Frontal cortex (tissue), 2 donors: ENCODE measurements around a stretch of chr5.

DNA sequence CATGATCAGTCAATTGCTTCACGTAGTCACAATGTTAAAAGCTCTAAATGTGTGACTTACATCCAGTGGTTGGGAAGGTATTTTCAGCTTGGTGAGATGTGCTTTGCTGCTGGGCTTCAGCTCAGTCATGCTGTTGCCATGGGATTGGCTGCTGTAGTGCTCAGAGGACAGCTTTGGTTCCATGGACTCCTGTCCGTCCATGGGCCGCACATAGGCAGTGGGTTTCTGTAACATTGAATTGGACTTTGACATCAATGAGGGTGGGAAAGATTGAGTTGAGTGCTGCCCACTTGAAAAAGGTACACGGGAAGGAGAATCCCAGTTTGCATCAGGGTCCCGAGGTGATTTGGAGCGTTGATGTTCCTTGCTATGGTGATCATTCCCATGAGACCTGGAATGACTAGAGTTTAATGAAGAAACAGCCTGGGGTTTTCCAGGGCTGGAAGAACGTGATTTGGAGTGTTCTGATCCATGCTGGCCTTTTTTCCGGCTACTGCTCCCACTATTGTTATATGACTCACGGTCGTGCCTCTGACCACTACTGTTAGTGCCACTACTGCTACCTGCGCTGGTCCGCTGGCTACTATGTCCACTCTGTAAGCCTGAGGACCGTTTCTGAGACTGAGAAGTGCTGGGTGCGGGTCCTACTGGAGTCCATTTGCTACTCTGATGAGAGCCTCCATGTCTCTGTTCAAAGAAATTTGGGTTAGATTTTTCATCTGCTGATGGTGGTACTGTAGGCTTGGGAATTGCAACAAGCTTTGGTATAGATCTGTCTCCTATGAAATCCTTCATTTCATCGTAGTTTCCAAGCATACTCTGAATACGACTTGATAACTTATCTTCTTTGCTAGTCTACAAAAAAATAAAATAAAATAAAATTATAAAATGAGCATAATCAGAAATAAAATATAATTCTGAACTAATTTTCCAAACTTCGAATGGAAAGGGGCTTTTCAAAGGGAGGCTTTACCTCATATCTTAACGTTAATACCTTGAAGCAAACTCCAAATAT lies 29.0 kb downstream of the AFF4 start:
- RAMPAGE, long total RNA = no peak

DNA sequence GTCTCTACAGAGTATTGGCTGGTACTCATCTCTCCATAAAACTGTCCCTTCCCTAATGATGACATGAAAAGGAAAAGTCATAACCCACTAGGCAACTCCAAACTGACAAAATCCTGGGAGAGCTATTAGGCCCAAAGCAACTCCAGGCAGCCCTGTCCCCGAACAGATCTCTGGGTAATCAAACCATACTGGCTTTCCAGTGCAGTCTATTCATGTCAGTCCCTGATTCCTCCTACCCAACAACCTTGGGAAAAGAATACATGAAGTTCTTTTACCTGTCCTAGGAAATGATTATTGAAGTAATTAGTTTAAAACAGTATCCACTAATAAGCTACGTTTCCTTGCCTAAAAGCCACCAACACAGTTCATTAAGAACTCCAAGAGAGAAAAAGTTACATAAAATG lies 4.7 kb downstream of the AFF4 start:
- RAMPAGE, long total RNA = no peak

- RAMPAGE, long total RNA = no peak
Measured at GRCh38 chr5:133043670-133044038, 8.2 kb upstream of the HSPA4 start.

DNA sequence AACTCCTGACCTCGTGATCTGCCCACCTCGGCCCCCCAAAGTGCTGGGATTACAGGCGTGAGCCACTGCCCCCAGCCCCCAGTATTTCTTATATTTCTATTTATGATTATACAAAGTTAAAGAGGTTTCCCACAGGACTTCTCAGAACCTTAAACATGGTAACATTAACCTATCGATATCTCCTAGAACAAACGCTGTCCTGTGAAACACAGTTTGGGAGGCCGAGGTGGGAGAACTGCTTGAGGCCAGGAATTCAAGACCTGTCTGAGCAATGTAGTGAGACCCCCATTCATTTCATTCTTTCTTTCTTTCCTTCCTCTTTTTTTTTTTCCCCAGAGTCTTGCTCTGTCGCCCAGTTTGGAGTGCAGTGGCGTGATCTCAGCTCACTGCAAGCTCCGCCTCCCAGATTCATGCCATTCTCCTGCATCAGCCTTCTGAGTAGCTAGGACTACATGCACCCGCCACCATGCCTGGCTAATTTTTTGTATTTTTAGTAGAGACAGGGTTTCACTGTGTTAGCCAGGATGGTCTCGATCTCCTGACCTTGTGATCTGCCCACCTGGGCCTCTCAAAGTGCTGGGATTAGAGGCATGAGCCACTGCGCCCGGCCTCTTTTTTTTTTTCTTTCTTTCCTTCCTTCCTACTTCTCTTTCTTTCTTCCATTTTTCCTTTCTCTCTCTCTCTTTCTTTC lies 5.2 kb upstream of the HSPA4 start:
- RAMPAGE, long total RNA = no peak

- RAMPAGE, long total RNA = no peak
Measured at GRCh38 chr5:133096899-133097347, 45.1 kb downstream of the HSPA4 start.

DNA sequence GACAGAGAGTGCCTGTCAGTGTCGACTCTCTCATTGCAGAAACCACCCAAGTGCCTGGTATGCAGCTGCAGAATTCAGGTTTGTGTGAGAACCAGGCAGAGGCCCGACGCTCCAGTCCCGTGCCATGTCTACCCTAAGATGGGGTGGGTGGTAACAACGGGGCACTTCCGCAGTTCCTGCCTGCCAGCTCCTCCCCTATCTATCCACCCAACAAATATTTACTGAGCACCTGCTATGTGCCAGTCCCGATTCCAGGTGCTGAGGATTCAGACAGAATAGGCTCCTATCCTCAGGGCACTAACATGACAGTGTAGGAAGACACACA lies 206.7 kb downstream of the FSTL4 start:
- RAMPAGE, long total RNA = no peak

DNA sequence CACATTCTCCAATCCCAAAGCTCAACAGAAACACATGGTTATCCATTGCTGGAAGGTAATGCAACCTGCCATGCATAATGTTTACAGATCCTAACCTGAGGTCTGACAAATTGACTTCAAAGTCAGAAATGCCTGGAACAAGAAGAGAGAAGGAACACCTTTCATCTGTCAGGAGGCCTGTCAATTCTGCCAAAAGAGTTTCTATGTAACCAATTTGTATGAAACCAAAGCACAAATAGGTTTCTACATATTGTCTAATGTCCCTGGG lies 204.9 kb downstream of the FSTL4 start:
- RAMPAGE, long total RNA = no peak

GRCh38 chr5:133817898-133818368 lies 150.5 kb downstream of the C5orf15 start:
- RAMPAGE, long total RNA = no peak

GRCh38 chr5:133869258-133869847 lies 99.1 kb downstream of the C5orf15 start:
- RAMPAGE, long total RNA = no peak

DNA sequence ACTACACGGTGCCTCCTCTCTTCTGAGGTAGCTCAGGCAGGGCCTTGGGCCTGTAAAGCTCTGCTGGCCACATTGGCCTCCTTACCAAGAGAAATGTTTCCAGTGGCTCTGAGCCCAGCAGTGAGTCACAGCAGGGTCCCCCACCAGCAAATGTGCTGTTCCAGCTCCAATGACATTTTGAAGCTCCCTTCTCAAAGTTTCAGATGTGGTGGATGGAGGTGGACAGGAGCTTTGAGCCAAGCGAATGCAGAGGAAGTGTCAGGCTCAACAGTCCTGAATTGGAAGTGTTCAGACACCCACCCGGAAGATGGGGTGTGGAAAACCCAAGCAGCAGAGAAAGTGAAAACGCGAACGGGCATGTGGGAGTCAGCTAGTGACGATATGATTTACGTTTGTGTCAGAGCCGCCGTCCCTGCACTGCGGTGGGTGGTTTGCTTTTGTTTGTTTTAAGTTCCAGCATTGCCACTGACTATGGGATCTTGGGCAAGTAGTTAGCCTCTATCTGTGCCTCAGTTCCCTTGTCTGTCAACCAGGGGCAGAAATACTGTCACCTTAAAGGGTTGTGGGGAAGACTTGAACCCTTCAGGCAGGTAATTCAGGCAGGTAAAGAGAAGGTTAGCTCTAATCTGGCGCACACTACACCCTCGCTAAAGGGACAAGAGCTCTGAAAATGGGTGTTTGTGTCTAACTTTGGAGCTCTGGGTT lies 38.2 kb downstream of the C5orf15 start:
- RAMPAGE, long total RNA = no peak

- RAMPAGE, long total RNA = no peak
Measured at GRCh38 chr5:133967451-133968268, 765 bp downstream of the C5orf15 start.

DNA sequence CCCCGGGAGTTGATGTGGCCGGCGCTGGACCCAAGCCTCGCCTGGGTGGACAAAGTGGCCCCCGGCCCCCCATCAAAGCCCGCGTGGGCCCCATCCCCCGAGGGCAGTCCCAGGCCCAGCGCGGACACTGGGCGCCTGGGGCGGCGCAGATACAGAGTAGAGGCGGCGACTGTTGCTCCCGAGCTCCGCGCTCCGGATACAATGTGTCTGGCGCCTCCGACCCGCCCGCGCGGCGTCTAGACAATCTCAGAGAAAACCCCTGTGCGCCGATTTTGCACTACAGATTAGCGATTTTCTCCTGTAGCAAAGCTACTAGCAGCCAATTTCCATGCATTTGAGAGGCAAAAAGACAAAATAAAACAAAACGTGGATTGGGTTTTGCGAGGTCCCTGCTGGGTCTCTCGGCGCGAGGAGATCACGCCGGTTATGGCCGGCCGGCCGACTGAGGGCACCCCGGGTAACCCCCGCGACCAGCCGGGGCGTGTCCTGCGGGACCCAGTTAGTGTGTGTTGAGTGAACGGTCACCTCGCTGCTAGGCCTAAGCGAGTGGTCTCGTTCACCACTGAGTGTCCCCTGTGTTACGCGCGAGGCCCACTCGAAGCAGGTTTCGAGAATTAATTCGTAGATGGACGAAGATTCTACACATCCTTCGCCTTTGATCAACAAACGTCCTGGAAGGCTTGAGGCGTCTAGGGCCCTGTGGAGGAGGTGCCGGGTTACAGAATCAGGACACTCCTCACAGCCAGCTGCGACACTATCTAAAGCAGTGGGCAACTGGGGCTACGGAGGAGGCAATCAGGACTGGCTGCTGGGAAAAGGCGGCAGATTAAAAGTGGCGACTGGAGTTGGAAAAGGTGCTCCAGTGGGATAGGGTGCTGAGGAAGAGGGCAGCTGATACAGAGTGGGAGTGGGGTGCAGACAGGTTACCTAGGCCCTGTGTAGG lies 683 bp upstream of the VDAC1 start:
- RAMPAGE, long total RNA = no peak

DNA sequence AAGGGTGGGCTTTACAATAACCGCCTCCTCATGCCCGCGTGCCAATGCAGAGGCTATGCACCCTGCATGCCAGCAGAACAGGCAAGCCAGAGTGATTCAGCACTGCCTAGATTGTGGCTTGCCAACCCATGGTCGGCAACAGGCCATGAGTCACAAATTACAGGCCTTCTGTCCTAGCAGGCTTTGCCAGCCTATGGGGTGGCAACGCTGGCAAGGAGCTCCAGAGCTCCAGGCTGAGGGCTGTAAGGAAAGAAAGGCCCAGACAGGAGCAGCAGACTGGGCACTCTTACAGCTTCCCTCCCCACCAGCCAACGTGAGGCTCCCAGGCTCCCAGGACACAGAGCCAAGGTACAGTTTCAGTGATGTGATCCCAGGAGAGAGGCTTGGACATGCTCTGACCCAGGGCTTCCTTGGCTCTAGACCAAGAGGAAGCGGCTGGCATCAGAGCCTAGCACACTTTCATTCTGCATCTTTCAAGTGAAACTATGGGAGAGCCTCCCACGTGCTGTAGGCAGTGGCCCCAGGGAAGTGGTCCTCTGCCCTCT lies 54.2 kb upstream of the VDAC1 start:
- RAMPAGE, long total RNA = no peak

DNA sequence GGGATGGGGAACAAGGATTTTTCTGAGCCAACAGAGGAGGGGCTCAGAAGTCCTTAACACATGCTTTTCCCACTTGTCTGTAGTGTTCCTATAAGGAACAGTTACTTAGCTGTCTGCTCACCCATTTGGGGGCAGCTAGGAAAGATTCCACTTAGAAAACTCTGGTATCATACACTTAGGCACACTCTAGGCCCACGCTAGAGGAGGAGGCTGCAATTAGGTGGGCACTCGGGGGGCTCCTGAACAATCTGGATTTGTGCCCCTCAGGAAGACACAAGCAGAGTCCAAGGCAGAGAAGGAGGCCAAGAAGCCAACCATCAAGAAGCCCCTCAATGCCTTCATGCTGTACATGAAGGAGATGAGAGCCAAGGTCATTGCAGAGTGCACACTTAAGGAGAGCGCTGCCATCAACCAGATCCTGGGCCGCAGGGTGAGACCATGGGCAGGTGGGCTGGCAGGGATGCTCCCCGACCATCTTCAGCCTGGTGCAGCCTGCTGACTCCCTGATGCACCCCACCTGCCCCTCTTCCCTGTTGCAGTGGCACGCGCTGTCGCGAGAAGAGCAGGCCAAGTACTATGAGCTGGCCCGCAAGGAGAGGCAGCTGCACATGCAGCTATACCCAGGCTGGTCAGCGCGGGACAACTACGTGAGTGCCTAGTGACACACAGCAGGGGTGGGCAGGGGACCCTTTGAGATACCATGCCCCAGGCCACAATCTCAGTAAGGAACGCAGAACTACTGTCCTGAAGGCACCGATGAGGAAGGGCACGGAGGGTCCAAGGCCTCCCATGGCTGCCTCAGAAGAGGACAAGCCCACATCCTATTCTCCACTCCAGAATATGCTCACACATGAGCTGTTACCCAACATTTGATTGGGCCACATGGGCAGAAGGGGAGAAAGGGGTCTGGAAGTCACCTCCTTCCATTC lies 28.2 kb downstream of the TCF7 start:
- RAMPAGE, long total RNA = no peak

DNA sequence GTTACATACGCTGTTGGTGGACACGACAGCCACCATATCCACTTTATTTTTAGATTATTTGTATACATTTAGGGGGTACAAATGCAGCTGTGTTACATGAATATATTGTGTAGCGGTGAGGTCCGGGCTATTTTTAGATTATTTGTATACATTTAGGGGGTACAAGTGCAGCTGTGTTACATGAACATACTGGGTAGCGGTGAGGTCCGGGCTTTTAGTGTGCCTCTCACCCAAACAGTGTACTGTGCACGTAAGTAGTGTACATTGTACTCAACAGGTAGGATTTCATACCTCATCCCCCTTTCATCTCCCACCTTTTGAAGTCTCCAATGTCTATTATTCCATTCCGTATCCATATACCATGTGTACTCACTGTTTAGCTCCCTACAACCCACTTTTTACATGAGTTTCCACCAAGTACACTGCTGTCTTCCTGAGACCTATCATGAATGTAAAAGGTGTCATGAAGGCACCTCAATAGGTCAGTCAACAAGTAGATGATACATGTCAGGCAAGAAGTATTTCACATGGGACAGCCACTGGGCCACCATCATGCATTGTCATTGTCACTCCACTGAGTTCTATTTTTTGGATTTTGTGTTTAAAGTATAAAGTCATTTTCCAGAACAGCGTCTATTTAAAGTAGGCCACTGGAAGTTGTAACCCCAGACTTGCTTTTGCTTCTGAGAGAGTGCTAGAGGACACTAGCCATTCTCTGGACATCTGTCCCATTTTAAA lies 27.7 kb downstream of the SKP1 start:
- RAMPAGE, long total RNA = no peak

DNA sequence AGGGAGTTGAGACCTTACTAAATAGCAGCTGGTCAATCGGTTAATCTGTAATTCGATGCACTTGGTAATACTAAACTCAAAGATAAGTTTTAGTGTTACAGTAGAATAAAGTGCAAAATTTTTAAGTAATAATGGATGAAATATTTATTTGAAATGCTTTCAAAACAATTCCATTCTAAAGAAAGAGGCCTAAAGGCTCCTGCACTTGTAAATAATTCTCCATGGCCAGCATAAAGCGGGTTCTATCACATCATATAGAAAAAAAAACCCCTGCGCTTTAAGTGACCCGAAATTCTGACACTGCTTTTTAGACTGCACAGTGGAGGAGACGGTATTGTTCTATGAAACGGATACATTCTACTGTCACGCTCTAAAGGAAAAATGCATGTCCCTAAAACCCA lies 1.1 kb downstream of the SKP1 start:
- RAMPAGE, long total RNA = no peak

DNA sequence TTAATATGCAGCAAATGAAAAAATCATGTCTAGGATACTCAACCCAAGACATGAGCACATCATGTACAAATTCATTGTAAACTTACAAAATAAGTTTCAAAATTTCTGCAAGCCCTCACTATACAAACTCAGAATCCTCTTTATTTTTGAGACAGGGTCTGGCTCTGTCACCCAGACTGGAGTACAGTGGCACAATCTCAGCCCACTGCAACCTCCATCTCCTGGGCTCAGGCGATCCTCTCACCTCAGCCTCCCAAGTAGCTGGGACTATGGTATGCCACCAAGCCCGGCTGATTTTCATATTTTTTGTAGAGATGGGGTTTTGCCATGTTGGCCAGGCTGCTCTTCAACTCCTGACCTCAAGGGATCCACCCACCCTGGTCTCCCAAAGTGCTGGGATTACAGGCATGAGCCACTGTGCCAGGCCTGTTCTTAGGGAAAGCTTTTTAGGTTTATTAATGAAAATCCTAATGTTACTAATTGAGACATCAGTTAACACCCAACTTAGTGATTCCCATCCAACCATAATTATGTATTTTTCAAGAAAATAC lies 18.4 kb upstream of the SKP1 start:
- RAMPAGE, long total RNA = no peak

- RAMPAGE, long total RNA = no peak
Measured at GRCh38 chr5:134200197-134201202, 23.8 kb upstream of the SKP1 start.

GRCh38 chr5:134226302-134226886 lies 521 bp upstream of the PPP2CA start:
- RAMPAGE, long total RNA = no peak

DNA sequence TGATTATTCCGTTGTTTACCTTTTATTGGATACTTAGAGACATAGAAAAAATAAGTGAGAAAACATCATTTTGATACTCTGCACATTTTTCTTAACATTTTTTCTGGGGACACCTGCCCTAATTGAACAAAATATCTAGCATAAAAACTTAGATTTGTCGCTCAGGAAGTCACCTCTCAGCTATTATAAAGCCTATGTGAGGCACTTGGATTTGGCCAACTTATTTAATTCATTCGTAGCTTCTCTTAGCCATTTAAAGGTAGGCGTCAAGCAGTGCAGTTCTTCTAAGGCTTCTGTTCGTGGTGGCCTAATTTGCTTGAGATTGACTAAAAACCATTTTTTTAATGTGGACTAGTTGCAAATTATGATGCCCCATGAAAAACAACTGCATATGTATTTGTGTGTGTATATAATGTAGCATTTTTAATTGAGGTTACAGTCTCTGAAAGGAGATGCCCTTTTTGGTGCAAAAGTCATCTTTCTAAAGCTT lies 1.1 kb downstream of the UBE2B start:
- RAMPAGE, long total RNA = no peak